Left colon (tissue), 1 donor: ENCODE measurements around the genes FASTKD3, TAS2R1 and MARCHF6.

GRCh38 chr5:7663183-7663485, 187.8 kb downstream of the CFAP90 start:
- PRO-cap = no peak

DNA sequence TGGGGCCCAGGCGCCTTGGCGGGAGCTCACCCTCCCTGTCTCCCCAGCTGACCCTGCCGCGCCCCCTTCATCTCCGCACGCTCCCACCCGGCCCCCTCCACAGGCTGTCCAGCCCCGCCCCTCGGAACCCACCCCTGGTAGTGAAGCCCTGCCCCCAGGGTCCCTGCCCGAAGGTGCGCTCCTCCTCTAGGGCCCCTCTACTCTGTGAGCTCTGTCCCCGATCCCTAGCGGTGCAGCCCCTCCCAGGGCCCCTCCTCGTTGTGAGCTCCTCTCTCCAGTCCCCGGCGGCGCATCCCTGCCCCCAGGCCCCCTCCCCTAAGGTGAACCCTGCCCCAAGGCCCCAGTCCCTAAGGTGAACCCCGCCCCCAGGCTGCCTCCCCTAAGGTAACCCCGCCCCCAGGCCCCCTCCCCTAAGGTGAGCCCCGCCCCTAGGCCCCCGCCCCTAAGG, 706 bp downstream of the CFAP90 start:
- PRO-cap = no peak

DNA sequence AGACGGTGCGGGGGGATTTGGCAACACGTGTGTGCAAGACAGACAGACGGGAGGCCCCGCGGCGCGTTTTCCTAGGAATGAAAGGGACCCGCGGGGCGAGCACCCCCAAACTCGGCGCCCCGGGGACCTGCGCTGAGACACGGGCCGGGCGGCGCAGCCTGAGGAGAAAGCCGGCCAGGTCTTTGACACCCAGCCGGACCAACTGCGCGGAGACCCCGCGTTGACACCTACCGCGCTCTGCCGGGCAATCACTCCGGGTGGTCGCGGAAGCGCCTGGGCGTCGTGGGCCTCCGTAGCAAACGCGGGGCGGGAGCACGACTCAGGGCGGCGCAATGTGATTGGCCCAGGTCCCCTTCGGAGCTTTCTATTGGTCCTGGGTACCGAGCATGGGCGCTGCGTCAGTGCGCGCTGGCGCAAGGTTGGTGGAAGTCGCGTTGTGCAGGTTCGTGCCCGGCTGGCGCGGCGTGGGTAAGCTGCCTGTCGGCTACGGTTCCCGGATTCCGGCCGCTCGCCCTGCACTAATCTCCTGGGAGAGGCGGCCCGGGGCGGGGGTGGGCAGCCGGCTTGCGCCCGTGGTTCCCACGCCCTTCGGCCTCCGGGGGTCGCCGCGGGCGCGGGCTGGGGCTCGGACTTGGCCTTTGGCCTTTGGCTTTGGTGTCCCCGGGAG, at the start of gene FASTKD3:
Gene FASTKD3 (minus strand): TSS at position 284 of the 667 bp plus-strand sequence.
- PRO-cap = bidirectional peak, plus-strand start at position 401 of the sequence, minus-strand start at position 70 of the sequence

GRCh38 chr5:8242132-8242651, 373.2 kb downstream of the MTRR start:
- PRO-cap = unidirectional peak, plus-strand start at chr5:8242352

GRCh38 chr5:9037829-9038654, 507.8 kb downstream of the SEMA5A start:
- PRO-cap = no peak

DNA sequence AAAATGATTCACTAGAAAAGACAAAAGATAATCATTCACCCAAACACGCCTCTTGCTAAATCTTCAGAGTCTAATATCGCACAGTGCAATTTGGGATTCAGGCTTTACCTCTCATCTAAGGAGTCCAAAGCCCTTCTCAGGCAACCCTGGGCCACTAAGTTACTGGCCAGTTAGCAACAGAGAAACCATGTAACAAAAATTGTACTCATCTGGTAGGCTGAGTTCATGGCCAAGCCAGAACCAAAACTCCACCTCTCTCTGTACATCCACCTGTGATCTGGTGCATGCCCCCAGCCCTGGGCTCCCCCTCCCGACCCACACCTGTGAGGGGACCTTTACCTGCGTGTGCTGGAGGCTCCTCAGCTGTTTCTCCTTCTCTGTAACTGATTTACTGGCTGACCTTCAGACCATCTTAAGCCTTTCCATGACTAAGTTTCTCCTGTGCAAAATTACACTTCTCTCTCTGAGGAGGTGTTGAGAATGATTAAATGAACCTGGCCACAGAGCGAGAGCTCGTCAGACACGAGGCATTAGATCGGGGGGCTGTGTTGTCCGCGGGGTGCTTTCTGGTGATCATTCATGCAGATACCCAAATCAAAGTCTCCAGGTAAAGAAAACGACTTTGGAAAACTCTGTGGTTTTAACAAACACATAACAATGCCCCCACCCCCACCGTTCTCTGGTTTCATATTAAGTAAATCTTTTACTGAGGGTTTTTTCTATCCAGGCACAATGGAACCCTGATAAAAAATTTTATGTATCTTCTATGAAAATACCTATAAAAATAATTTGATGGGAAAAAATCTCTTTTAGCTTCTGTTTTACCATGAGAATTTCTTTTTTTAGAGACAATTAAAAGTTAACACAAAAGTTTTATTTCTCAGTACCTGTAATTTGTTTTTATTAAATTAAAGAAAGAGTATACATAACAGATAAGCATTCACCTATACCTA, 136.4 kb downstream of the SEMA5A start:
- PRO-cap = no peak

- PRO-cap = no peak
Observed at GRCh38 chr5:9630258-9630773, at the start of gene TAS2R1. TSS of gene TAS2R1 (minus strand) at chr5:9630351.

- PRO-cap = no peak
Observed at GRCh38 chr5:10059475-10059708, 190.3 kb downstream of the ATPSCKMT start.

GRCh38 chr5:10251237-10251686, 1.2 kb downstream of the CCT5 start:
- PRO-cap = no peak

DNA sequence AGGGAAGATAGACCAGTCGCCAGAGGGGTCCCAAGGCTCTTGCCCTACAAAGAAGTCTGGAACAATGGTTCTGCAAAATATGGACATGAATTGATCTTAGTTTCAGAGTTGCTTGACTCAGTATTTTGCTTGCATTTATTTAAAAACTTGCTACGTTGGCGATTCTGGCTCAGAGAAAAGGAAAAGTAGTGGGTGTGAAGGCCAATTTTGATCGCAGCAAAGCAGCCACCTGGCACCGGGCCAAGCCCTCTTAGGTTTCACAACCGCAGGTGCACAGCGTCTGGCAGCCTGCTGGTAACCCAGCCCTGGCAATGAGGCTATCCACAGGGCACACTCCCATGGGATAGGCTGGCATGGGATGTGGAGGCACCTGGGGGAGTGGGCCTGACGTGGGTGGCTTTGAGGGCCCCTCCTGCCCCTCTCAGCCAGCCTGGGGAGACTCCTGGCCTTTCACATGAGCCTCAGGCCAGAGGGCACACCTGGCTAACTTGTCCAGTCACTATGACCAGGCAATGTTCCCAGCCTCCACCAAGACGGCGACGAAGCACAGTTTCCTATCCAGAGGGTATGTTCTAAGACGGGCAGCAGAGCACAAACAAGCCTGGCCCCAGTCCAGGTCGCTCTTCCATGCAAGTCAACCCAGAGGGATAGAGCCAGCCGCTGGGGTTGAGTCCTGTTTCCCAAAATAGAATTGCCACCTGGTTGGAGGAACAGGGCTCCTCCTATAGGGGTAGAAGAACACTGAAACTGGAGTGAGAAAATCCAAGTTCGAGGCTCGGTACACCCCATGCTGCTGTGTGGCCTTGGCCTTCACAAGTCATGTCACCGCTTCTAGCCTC, 19.0 kb downstream of the CMBL start:
- PRO-cap = bidirectional peak, plus-strand start at position 331 of the sequence, minus-strand start at position 313 of the sequence

DNA sequence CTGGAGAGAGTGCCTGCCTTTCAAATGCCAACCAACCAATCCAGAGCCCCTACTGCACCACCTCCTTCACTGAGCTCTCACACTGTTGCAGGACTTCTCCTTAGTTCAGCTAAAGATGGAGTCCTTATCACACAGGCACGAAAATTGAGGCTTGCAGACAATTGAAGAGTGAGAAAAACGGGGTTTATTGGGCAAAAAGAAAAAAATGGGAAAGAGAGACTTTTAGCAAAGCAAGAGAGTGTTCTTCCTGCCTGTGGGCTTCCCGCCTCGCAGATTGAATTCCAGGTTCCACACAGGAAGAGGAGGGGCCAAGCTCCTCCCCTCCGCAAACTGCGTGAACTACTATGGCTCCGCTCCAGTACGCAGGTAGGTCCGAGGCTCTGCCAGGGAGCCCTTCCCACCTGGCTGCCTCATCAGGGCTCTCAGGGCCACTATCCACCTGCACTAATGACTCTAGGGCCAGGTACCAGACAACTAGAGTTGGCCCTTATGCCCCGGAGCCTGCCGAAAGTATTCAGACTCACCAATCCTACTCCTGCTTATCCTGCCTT, 8.4 kb upstream of the CMBL start:
- PRO-cap = no peak

DNA sequence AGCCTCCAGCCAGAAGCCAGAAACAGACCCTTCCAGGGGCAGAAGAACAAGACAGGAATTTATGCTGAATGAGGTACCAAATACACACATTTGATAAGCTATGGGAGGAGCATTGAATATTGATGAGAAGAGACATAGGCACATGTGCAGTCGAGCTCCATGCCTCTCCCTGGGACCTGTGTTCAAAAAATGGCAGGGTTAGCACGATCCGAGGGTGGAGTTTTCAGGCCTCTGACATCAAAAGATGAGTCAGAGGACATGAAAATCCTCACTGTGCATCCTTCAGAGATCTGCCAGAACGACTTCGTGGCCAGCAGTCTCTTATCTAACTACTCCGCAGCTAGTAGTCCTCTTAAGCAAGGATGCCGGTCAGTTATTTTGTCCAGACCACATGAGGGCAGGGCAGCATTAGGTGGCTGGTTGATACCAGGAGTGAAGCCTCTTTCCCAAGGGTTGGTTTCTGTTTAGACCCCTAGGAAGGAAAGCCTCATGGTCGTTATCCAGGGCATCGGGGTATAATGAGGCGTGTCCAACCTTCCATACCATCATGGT, 11.6 kb upstream of the CMBL start:
- PRO-cap = no peak

- PRO-cap = no peak
Observed at GRCh38 chr5:10335651-10336286, 17.7 kb upstream of the MARCHF6 start.

DNA sequence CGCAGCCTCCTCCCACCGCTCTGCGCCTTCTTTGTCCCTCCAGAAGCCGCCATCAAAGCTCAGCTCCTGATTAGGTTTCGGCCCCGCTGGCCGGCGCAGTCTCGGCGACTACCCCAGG, 224 bp upstream of the MARCHF6 start:
- PRO-cap = no peak

- PRO-cap = bidirectional peak, plus-strand start at chr5:10353901, minus-strand start at chr5:10353599; bidirectional peak, plus-strand start at chr5:10354389, minus-strand start at chr5:10354268; bidirectional peak, plus-strand start at chr5:10354421, minus-strand start at chr5:10354463
Observed at GRCh38 chr5:10353530-10354583, at the start of gene MARCHF6. TSS of gene MARCHF6 (plus strand) at chr5:10353695.

DNA sequence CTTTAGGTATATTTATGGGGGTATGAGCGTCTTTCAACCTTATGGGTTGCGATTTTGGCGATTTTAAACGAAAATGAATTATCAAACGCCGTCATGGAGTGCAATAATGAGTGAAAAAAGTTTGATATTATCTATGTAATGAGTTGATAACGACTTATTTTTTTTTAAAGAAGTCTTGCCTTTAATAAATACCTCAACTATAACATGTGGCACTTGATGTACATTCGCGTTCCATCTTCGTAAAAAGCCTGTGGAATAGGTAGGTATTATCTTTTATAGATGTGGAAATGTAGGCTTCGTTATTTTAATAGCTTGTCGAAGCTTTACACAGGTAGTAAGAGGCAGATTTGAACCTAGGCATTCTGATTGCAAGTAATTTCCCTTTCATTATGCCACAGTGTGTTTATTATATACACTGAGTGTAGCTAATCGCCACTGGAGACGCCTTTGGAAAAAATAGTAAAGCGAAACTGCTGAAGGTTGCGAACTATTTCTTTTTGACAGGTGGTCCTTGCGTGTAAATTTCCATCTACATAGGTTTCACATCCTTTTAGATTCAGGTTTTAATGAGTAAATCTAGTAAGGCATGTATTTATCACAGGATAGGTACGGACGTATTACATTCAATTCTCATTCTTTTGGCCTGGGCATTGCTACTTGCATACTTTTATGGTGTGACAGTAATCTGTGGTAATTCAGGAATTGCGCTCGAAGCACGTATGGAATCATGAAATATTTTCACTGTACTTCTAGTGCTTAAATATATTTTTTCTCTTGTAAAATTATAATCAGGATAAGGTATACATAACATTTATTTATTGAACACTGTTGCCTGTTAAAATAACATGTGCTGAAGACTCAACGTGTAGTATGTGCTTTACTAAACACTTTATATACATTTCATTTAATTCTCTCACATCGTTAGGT, 1.6 kb downstream of the MARCHF6 start:
- PRO-cap = unidirectional peak, minus-strand start at position 250 of the sequence

DNA sequence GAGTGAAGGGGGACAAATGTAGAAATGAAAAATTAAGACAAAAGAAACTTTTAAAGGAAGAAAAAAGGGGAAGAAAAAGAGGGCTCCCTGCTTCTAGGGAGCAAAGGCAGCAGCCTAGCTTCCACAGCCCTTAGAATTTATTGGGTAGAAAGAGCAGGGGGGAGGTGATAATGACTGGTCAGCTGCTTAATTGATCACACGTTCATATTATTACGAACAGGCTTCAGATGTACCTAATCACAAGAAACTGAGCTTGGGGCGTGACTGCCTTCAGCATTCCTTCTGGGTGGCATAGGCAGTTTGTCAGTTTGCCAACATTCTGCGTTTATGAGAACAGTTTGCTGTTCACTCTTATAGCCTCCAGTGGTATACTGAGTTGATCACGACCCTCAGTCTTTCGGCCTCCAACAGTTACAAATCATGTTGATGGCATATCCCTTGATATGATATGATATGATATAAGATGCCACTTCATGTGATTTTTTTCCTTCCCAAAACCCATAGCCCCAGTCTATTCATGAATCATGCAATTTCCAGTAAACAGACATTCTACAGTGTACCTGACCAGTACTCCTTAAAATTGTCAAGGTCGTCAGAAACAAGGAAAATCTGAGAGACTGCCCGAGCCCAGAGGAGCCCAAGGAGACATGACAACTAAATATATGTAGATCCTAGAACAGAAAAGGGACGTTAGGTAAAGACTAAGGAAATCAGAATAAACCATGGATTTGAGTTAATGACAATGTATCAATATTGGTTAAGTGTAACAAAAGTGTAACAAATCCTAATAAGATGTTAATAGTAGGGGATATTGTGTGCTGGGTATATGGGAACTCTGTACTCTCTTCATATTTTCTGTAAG, 13.3 kb downstream of the MARCHF6 start:
- PRO-cap = no peak

DNA sequence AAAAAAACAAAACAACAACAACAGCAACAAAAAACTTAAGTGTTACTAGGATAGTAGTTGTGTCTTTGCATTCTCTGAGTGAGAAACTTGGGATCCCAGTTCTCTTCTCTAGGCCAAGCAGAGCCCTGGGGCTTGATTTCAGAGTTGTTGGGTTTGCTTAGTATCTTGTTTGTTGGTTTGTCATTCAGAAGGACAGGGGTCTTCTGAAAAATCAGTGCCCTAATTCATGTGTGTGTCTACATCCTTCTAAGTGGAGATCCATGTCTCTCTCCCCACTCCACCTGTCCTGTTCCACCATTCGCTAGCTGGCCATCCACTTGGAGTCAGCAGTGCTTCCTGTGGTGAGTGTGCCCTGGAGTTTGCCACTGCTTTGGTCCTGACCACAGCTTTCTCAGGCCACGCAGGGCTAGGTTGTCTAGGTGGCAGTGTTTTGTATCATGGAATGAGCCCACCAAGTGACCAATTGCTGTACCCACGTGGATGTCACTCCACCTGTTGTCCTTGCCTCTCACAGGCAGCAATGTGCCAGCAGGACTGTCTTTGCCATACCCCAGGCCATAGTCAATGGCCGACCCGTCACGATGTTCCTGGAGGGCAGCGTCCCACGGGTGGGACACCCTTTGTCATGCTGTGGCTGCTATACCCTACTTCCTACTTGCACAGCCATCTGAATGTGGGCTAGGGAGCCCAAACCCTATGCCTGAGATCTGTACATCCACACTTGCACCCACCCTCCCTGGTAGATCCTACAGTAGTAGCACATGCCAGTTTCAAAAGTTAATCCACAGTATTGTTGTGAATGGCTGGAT, 19.8 kb downstream of the MARCHF6 start:
- PRO-cap = no peak

- PRO-cap = no peak
Observed at GRCh38 chr5:10377889-10378609, 24.6 kb downstream of the MARCHF6 start.

- PRO-cap = no peak
Observed at GRCh38 chr5:10381716-10382064, 28.2 kb downstream of the MARCHF6 start.